ENCODE results near the genes C17orf49 and FXR2.

DNA sequence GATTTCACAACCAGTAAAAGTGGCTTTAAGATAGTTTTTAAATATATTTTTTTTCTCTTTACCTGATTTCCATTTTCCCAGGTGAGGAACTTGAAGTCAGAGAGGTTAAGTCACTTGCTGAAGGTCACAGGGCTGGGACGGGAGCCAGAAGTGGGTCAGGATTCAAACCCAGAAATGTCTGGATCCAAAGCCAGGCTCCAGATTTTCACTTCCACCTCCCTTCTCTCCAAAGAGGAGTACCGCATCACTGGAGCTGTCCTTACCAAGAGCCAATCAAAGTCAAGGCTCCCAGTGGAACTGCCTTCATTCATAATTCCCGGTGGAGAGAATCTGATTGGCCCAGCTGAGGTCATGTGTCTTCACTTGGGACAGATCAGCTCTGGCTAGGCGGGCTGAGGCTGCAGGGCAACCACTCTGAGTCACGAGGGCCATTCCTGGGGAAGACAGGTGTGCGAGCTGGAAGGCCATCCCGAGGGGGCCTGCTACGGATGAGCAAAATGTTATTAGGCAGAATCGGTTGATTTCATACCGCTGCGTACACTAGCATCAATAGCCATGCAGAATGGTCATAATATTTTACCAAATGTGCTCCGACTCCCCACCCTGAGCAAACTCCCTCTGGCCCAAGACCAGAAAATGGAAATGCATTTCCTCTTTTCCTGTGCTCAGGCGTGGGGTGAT lies 111.3 kb downstream of the AIPL1 start:
- PRO-cap = no peak

DNA sequence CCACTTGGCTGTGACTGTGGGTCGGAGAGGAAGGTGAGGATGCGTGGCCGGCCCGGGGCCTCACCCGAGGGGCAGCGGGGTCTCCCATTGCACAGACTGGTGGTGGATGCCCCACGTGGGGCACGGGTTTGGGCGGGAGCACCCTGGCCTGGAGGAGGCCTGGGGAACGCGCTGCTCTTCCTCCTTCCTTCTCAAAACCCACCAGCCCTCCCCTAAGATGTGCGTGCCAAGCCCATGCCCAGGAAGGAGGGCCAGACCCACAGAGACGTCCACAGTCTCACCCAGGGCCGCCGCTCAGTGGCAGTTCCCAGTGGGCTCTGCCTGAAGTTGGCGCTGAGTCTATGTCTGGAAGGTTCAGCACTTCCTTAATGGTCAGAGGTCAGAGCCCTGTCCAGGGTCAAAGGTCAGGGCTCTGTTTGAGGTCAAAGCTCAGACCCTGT lies 26.2 kb downstream of the PIMREG start:
- PRO-cap = no peak

GRCh38 chr17:6687325-6687679 lies 25.9 kb downstream of the SLC13A5 start:
- PRO-cap = no peak

DNA sequence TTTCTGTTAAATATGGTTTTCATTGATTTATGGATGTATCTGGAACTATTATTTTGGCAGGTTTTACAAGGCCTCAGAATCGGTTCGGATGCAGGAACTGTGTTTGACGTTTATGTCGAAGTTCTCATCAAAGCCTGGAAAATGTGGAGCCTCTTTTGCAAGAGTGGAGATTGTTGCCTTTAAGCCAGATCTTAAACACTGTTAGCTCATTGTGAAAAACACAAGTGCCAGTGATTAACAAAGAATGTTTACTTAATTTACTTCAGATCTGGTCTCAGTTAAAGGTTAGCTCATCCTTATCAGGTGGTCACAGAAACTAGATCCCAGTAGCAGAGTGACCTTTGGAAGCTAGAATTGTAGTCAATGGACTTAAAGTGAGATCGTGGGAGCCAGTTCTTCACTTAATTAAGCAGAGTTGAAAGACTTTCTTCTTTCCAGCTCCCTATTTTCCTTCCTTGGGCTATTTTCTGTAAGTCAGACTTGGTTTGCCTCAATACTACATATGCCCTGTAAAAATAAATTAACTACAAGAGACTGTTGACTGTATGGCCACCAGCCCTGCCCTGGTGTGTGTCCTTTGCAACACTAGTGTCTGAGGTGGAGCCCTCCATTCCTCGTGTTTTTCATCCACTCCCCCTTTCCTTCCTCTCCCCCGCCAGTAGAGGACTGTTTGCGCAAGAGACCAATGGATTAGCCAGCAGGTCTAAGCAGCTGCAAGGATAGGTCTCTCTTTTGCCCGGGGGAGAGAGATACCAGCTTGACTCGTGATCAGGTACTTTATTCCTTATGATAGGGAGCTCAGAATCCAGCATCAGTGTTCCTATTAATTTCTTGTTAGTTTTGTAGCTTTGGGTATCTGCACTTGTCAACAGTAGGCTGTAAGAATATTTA lies 20.2 kb downstream of the FBXO39 start:
- PRO-cap = no peak

DNA sequence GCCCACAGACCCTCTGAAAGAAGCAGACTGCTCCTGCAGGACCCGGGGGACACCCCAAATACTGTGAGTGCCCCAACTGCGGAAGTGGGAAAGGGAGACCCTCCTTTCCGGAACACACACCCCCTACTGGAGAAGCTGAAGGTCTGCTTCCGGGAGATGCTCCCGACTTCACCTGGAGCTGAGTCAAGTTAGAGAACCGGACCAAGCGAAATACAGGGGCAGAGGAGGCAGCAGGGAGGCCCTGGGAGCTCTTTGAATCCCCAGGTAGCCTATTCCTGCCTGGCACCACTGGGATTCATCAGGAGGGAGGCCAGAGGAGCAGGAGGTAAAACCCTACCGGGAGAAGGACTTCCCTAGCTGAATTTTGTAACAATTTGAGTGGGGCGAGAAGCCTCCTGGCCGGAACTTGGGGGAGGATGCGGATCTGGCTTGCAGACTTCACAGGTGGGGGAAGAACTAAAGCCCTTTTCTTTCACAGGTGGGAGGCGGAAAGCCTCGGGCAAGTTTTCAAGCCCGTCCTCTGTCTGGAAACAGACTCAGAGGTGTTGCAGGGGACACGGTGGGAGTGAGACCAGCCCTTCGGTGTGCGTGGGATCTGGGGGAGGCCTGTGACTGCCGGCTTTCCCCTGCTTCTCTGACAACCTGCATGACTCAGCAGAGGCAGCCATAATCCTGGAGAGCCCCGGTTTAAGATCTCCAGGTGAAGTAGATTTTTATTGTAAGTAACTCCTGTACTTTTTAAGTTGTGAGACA lies 22.4 kb upstream of the TEKT1 start:
- PRO-cap = unidirectional peak, minus-strand start at position 614 of the sequence

DNA sequence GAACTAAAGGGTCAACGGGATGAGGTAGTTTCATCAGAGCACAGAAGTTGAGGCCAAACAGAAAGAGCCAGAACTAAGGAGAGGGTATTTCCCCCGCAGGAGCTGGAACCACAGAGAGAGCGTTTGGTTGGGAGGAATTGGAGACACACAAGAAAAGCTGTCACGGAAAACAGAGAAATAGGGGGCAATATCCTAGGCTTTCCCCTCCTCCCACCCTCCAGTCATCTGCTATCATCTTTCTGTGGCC lies 47.1 kb upstream of the ALOX12 start:
- PRO-cap = unidirectional peak, plus-strand start at position 113 of the sequence

- PRO-cap = bidirectional peak, plus-strand start at chr17:7015098, minus-strand start at chr17:7014608
Observed at GRCh38 chr17:7014160-7015227, at the start of gene C17orf49. Gene C17orf49, plus strand, starts transcription at chr17:7014782.

GRCh38 chr17:7021604-7022751 lies 872 bp upstream of the BCL6B start:
- PRO-cap = bidirectional peak, plus-strand start at chr17:7022072, minus-strand start at chr17:7021900; bidirectional peak, plus-strand start at chr17:7022332, minus-strand start at chr17:7022112; bidirectional peak, plus-strand start at chr17:7022559, minus-strand start at chr17:7022405

- PRO-cap = no peak
Observed at GRCh38 chr17:7113725-7114492, 713 bp downstream of the ASGR2 start.

DNA sequence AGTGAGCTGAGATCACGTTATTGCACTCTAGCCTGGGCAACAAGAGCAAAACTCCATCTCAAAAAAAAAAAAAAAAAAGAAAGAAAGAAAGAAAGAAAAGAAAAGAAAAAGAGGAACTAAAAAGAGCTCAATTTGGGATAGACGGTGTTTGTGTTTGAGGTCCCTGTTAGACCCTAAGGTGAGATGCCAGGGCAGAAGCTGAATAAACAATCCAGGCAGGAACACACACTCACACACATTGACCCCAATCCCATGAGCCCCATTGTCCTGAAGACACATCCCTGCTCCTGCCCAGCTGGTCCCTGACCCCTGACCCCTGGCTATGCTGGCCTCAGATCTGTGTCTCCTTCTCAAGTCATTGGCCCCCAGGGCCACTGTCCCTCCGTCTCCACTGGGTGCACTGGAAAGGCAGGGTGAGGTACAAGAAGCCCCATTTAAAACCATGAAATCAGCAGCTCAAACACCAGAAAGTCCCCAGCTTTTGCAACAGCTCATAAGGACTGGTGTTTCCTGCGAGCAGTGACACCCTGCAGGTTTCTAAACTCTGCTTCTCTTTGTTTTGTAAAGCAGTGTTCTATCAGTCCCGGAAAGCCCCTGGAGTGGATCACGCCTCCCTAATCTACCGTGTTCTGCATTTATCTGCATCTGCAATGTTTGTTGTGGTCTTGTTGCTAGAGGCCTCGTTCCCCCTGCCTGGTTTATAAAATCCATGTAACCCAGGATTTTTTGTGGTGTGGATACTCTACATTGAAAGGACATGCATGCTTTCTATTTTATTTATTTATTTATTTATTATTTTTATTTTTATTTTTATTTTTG lies 18.0 kb upstream of the ASGR2 start:
- PRO-cap = no peak

GRCh38 chr17:7220089-7221318 lies 766 bp downstream of the ACADVL start:
- PRO-cap = bidirectional peak, plus-strand start at chr17:7220310, minus-strand start at chr17:7220271

- PRO-cap = no peak
Observed at GRCh38 chr17:7257225-7257887, 4.9 kb downstream of the CLDN7 start.

DNA sequence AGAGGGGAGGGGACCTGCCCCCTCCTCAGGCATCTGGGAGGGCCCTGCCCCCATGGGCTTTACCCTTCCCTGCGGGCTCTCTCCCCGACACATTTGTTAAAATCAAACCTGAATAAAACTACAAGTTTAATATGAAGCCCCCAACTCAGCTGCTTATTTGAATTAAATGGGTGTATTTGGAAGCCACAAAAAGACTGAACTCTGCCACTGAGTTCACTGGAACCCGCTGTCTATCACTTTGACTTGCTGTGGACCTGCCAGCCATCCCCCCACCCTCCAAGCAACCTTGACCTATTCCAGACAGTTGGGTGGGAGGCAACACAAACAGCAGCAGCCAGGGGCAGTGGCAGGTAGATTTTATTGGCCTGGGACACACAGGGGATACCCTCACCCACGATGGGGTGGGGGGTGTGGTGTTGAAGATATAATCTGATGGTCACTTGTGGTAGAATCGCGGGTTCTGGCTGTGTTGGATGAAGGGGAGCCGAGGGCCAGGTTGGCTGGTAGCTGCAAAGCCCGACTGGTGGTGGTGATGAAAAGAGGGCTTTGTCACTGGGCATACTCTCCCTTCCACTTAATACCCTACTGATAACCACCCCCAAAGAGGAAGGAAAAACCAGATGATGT lies 2.7 kb downstream of the GPS2 start:
- PRO-cap = no peak

GRCh38 chr17:7393781-7394053 lies 608 bp downstream of the PLSCR3 start:
- PRO-cap = no peak

DNA sequence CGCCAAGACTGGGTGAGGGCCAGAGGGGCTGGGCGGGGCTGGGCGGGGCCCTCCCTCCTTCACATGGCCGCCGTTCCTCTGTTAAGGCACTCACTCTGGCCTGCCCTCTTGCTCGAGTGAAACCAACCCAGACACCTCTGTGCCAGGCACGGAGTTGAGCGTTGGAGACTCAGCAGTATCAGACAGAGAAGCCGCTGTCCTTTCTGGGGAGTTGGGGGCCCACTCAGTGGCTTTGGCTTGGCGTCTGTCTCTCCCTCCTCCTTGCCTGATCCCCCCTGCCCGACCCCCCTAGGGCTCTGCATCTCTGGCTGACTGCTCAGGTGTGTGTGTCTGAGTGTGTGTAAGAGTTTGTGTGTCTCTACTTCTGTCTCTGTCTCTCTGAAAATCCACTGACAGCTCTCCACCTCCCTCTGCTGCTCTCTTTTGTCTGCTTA lies 4.0 kb upstream of the SPEM1 start:
- PRO-cap = no peak

DNA sequence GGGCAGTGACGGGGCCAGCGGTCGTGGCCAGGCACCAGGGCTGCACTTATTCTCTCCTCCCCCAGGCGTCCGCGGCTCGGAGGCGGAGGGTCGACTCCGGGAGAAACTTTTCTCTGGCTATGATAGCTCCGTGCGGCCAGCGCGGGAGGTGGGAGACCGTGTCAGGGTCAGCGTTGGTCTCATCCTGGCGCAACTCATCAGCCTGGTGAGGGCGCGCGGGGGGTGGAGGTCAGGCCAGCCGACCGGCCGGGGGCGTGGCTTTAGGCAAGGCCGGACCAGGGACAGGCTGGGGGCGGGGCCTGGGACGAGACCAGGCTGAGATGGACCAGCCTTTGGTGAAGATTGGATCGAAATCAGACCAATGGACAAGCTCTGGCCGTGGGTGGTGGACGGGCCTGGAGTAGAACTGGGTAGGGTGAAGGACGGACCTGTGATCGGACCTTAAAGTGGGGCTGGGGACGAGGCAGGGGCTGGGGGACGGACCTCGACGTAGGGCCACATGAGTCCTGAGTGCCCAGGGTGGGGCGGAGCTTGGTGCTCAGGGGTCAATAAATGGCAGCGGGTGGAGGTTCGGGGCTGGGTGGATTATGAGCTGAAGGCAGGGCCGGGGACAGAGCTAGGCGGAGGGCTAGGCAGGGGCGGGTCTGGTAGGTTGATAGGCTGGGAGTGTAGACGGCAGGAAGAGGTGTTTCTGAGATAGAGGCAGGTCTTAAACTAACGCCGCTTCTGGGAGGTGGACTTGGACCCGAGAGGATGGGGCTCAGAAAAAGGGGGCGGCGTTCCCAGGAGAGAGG lies 541 bp downstream of the CHRNB1 start:
- PRO-cap = no peak

DNA sequence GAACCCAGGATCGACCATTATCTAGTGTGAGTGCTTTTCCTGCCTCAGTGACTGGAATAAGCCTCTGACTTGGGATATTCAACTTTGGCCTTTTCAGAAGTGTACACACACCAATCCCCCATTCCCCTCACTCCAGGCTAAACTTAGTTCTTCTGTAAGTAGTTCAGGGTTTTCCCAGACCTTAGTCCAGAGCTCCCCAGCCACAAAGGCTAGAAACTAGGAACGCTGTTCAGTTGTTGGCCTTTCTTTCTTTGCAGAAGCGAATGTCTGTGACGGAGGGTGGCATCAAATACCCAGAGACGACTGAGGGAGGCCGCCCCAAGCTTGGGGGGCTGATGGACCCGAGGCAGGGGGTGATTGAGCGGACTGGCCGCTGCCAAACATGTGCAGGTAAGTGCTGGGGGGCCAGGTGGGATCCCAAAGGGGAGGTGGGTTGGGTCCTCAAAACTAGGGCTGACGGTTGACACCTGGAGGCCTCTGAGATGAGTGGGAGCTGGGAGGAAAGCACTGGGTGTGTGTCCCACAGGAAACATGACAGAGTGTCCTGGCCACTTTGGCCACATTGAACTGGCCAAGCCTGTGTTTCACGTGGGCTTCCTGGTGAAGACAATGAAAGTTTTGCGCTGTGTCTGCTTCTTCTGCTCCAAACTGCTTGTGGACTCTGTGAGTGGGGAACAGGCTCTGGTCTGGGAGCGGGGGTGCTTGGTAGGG lies 14.6 kb downstream of the SLC35G6 start:
- PRO-cap = no peak

GRCh38 chr17:7498880-7499648 lies 17.8 kb downstream of the SLC35G6 start:
- PRO-cap = no peak

DNA sequence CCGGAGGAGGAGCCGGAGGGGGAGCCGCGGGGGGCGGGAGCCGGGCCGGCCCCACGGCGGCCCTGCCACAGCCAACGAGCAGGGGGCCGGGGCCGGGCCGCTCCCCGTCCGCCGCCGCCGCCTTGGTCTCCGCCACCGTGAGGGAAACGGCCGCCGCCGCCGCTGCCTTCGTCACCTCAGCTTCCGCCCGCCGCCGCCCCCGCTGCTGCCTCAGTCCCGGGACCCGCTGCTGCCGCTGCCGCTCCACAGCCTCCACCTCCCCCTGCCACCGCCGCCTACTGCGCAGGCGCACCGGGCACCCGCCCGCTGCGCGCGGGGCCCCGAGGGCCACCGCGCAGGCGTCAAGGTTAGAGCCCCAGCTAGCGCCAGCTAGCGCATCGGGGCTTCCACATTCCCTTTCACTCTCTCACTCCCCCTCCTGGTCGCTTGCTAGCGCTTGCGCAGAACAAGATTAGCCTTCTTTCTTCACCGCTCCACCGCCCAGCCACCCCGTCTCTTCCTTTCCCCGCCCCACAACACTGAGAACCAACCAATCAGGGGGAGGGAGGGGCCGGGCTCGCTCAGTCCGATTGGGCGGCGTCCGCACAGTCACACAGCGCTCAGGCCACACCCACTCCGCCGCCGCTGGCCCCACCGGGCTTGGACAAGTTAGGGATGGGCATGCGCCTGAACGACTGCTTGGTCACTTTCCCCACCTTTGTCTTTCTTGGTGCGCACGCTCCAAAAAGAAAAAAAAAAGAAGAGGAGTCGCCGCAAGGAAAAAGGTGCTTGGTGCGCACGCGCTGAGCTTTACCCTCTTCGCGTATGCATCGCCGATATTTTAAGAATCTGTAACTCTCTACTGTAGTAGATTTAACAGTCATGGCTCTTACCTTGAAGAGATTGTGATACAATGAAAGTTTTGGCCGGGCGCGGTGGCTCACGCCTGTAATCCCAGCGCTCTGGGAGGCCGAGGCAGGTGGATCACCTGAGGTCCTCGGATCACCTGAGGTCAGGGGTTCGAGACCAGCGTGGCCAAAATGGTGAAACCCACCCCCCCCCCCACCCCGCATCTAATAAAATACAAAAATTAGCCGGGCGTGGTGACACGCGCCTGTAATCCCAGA lies at the start of gene FXR2:
TSS of gene FXR2 (minus strand) at position 282 of the 1,106 bp plus-strand sequence.
- PRO-cap = bidirectional peak, plus-strand start at position 68 of the sequence, minus-strand start at position 264 of the sequence; bidirectional peak, plus-strand start at position 723 of the sequence, minus-strand start at position 379 of the sequence

DNA sequence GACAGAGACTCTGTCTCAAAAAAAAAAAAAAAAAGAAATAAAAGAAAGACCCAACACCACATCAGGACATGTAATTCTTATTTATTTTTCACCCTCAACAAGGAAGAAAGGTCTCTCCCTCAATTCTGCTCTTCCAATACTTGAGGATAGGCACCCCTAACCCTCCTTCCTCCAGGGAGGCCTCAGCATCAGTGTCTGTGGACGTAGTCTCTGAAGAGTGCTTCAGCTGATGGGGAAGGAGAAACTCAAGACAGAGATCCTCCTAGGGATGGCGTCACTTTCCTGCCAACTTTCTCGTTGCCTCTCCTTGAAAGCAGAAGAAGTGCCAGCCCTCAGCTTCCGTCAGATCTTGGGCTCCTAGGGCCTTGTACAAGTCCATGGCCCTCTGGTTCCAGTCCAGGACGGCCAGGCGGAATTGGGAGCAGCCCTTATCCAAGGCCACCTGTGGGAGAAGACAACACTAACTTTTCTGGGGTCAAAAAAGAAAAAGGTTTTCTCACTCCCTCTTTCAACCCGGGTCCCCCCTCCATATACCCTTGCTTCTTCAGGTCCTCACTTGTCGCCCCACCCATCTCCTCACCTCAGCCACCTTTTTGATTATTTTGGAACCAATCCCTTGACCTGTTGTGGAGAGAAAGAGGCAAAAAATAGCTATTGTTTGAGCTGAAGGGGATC lies 1.3 kb downstream of the SAT2 start:
- PRO-cap = no peak

Measured in penis (tissue), 1 donor.